M059J (cell line): ENCODE results near the genes IKZF2 and VWC2L.

DNA sequence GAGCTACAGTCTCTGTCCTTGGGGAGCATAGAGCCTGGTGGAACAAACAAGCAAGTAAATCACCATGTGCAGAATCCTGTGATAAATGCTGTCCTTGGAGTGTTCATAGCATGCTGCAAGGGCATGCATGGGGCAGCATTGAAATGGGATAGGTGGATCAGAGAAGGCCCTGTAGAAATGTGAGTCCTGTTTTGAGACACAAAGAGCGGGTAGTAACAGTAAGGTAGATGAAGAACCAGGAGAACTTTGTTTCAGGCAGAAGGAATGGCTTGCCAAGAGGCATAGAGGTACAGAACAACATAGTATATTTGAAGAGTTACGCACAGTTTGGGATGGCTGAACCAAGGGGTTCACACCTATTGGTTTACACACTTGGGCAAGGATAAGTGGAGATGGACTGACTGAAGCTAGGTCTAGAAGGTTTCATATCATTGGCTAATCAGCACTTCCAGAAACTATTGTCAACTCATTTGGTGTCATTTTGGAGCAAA lies 27.0 kb downstream of the CPS1 start:
- RAMPAGE, long total RNA, result no peak

GRCh38 chr2:210585758-210586979 lies 29.8 kb downstream of the CPS1 start:
- RAMPAGE, long total RNA, result no peak

DNA sequence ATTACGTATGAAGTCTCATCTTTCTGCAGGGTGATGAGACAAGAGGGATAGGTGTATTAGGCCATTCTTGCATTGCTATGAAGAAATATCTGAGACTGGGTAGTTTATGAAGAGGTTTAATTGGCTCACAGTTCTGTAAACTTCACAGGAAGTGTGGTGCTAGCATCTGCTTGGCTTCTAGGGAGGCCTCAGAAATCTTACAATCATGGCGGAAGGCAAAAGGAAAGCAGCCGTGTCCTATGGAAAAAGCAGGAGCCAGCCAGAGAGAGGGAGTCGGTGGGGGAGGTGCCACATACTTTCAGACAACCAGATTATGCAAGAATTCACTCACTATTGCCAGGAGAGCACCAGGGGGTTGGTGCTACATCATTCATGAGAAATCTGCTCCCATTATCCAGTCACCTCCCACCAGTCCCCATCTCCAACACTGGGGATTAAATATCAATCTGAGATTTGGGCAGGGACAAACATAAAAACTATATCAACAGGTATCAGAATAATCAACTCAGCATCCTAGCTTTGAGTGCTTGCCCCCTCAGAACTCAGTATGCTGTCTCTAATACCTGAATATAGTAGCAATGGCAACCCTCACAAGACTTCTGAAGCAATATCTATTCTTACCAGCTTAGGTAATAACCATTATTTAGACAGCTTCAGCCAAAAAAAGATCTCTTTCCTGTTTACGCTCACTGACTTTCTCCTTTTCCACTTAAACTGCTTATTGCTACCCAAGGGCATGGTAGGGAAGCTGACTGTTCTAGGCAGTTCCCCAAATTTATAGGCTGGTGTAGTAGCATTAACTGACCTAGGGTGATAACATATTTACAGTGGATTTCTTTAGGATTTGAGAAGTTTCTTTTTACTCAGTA lies 64.2 kb downstream of the CPS1 start:
- RAMPAGE, long total RNA, result no peak

DNA sequence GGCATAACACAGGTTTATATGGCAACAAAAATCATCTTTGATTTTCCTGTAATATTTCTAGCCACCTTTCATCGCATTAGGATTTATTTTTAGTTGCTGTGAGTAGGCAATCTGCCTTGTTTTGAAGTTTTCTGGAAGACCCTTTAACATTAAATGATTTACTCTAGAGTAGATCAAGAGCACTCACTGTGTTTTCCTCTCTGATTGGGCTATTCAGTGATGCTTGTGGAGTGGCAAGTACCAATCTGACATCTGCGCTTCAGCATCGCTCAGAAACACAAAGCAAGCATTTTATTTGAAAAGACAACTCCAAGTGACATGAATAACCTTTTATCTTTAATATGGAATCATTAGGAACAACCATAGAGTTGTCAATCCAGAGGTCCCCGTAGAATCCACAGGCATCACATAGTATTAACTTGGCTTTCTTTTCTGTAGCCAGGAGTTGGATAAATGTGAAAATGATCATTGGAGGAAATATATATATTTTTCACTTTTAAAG lies 114.6 kb downstream of the CPS1 start:
- RAMPAGE, long total RNA, result no peak

- RAMPAGE, long total RNA, result no peak
These were observed 383 bp downstream of the ERBB4 start for GRCh38 chr2:212538118-212538719.

GRCh38 chr2:213151459-213152402 lies at the start of gene IKZF2:
TSS of gene IKZF2 (minus strand) at chr2:213151612.
- RAMPAGE, long total RNA, result no peak

DNA sequence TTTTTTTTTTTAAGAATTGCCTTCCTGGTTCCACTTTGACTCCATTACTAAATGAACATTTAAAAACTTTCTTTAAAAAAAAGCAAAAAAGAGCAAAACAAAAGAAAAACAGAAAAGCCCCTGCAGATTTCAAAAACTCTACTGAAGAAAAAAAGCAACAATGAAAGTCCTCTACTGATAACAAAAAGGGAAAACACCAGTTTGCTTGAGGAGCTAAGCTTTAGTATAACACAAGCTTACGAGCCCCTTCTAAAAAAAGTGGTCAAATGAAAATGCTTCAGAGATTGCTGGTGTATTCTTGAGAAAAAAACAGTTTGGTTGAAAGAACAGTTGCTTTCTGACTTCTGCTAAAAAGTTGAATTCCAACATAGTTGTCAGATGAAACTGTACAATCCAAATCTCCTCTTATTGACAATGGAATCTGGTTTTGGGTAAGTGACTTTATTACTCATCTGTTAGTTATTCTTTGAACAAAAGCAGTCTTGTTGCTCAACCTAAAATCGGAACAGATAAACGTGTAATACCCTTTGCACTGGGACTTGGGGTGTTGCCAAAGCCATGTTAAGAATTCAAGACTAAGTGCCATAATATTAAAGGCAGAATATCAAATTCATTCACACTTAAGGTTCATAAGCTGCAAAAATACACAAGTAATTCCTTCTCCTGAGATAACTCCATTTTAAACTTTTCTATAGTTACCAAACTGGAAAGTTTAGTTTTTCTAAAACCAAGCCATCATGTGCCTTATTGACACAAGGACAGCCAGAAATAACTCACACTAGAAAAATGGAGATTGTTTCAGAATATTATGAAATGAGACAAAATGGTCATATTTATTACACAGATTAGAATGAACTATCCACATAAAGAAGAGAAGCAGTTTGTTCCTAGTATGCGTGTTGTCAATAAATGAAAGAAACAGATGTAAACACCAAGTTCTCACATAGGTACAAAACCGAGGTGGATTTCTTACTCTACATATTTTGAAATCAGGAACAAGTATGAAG lies 45.3 kb upstream of the SPAG16 start:
- RAMPAGE, long total RNA, result no peak

DNA sequence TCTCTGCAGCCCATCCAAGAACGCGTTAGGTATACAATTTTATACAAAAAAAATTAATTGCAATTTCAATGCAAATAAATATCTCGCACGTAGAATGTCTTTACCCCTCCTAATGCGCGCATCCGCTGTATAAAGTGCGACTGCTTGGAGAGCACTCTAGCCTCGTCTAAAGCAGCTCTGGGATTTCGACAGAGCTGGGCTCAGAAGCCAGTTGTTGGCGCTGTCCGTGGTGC lies at the start of gene VWC2L:
Gene VWC2L (plus strand): TSS at position 159 of the 233 bp plus-strand sequence.
- RAMPAGE, long total RNA, result no peak

DNA sequence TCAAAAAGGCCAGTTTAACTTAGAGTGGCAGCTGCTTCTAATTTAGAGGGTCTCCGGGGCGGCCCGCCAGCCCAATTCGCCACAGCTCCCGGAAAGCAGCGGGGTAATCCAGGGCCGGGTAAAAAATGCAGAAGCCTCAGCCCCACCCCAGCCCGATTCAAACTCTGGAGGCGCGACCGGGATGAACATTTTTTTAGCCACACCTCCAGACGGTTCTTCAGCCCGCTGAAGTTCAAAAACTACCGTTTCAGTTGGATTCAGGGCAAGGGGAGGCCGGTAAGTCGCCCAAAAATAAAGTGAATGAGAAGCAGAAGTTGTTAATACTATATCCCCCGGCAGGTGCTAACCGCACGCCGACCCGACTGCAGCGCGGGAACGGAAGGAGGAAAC lies 549 bp downstream of the BARD1 start:
- RAMPAGE, long total RNA, result no peak

GRCh38 chr2:215365517-215366115 lies 53.8 kb downstream of the ATIC start:
- RAMPAGE, long total RNA, result no peak

GRCh38 chr2:215382014-215382530 lies 53.8 kb downstream of the FN1 start:
- RAMPAGE, long total RNA, result no peak

- RAMPAGE, long total RNA, result no peak
These were observed 15.5 kb downstream of the FN1 start for GRCh38 chr2:215420276-215420957.

- RAMPAGE, long total RNA, result no peak
These were observed 265.0 kb upstream of the FN1 start for GRCh38 chr2:215700901-215701320.

- RAMPAGE, long total RNA, result no peak
These were observed 2.2 kb upstream of the MREG start for GRCh38 chr2:216015561-216015896.

- RAMPAGE, long total RNA, result no peak
These were observed 1.4 kb upstream of the XRCC5 start for GRCh38 chr2:216107650-216108294.

- RAMPAGE, long total RNA, result no peak
These were observed 9.1 kb downstream of the RPL37A start for GRCh38 chr2:216507498-216508398.

DNA sequence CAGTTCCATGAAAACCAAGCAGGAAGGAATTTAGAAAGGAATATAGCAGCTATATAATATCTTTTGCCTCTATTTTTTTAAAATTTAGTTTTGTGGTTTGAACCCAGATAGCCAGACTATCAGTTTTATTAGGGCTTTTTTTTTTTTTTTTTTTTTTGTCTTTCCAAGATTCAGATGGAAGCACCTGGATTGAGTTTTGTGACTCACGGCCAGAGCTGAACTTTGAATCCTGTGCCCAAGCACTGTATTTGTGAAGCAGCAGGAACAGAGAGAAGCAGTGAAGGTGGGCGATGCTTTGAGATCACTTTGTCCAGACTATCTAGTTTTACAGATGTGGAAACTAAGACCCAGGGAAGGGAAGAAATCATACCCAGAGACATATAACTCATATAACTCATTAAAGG lies 33.9 kb downstream of the RPL37A start:
- RAMPAGE, long total RNA, result no peak

- RAMPAGE, long total RNA, result no peak
These were observed 48.4 kb downstream of the RPL37A start for GRCh38 chr2:216546999-216547441.

DNA sequence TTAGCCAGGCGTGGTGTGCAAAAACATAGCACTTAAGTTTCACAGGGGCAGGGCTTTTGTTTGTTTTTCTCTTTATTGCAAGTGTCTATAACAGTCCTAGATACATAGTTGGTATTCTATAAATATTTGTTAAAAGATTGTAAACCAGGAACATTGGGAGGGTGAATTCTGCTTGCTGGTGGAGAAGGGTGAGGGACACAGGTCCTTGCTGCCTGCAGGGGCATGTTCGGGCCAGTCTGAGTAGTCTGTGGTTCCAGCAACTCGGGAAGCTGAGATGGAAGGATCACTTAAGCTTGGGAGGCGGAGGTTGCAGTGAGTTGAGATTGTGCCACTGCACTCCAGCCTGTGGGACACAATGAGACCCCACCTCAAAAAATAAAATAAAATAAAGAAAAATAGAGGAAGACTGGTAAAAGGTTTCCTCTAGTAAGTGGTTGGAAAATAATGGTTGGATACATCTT lies 53.1 kb downstream of the RPL37A start:
- RAMPAGE, long total RNA, result no peak

DNA sequence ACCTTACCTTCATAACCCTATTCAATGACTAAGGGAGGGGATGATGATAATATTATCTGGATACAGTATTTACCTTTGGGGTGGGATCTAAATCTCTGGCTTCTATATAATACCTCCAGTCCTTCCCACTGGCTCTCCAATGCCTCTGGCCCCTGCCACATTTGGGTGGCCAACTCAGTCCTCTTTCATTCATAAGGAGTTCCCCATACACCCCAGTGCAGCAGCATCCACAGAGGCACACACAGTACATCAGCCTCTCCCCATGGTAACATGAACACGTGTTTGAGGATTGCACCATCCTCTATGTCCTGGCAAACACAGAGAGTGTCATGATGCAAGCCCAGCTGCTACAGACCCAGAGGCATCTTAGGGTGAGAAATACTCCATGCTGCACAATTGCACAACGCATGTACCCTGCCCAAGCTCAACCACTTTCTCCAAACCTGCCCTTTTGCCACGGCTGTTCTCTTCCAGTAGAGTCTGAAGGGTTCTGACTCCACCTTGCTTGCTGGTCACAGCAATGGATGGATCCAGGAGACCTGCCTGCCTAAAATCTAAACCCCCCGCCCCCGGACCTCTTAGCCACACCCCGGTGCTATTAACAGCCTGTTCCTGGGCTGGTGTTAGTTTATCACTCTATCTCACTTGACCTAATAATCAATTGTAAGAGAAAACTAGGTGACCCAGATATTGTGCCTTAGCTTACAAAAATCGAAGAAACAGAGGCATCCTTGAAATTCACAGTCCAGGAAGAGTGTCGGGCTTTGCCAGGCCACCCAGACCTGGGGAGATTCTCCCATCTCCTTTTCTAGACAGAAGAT lies 11.4 kb downstream of the IGFBP5 start:
- RAMPAGE, long total RNA, result no peak